ENCODE measurements around a stretch of chr6.

DNA sequence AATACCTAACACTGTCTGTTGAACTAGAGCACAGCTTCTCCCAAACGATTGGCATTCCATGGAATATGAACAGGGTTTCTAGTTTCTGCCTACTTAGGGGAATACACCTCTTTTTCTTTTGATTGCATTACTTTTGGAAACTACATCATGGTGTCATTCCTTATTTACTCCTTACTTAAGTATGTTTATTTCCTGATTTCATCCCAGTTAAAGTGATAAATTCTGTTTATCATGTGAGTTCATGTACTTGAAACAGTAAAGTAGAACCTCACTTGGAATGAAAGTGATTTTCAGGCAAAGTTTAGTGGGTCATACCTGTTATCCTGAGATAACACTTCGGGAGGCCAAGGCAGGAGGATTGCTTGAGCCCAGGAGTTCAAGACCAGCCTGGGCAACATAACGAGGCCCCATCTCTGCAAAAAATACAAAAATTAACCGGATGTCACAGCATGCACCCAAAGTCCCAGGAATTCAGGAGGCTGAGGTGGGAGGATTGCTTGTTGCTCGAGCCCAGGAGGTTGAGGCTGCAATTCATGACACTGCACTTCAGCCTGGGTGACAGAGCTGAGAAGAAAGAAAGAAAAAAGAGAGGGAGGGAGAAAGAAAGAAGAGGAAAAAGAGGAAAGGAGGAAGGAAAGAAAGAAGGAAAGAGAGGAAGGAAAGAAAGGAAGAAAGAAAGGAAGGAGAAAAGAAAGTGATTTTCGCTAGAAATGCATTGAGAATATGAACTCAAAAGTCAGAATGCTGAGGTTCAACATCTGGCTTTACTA is 6.4 kb downstream of the SENP6 start:
- PRO-cap, result no peak
- RAMPAGE, long total RNA, 4 experiments, result start-site peak on the plus strand in 2 of 4 experiments, centred at positions 400 to 504 of the sequence, 12 to 37 reads per replicate

DNA sequence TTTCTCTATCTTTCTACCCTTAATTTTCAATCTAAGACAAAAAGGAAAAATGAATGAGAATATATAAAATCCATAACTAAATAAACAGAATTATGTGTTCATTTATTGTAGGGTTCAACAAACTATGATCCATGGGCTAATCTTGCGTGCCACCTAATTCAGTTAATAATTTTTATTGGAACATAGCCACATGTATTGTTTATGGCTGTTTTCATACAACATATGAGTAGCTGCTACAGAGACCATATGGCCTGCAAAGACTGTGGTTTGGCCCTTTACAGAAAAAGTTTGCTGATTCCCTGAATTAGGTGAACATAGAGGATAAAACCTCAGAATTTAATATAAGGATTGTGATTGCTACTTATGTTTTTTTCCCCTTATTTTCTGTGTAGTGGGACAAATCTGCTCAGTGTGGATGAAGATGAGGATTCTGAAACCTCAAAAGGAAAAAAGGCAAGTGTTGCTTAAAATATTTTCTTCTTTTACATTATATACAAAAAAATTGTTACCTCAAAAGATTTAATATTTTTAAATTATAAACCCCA is 21.9 kb downstream of the SENP6 start:
- PRO-cap, result no peak
- RAMPAGE, long total RNA, 4 experiments, result no peak in any of the 4 experiments

- PRO-cap, result no peak
- RAMPAGE, long total RNA, 4 experiments, result start-site peak on the plus strand in 1 of 4 experiments, at chr6:75890139-75890197 at its widest, 171 reads per replicate
These were observed 140.8 kb downstream of the MYO6 start for GRCh38 chr6:75889898-75890276.

DNA sequence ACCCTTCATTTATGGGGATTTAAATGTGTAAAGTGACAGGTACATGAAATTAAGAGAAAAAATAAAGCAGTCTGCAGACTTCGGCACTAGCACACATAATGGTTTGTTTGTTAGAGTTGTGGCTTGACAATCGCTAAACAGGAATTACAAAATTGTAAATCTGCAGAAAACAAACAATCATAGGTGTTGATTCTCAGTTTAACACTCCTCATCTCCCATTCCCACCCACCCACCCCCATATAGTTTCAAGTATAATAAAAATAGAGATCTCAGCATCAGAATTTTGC is 2.0 kb downstream of the HTR1B start:
- PRO-cap, result no peak
- RAMPAGE, long total RNA, 4 experiments, result no peak in any of the 4 experiments

- PRO-cap, result no peak
- RAMPAGE, long total RNA, 4 experiments, result start-site peak on the minus strand in 1 of 4 experiments, at chr6:78997419-78997816 at its widest, 46 reads per replicate
These were observed 80.6 kb downstream of the PHIP start for GRCh38 chr6:78997322-78997945.

DNA sequence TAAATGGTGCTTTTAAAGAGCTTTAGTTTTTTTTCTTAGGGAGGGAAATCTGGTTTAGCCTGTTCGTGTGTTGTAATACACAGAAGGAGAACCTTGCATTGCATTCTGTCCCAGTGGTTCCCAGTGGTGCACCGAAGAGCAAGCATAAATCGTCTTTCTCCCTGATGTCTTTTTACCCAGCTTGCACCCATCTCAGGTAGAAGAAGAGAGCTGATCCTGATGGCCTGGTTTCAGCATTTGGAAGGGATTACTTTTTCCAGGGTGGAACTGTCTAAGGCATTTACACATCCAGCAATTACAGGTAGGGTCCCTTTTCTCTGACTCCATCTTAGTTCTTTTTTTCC is 102.2 kb upstream of the PHIP start:
- PRO-cap, result no peak
- RAMPAGE, long total RNA, 4 experiments, result no peak in any of the 4 experiments

- PRO-cap, result no peak
- RAMPAGE, long total RNA, 4 experiments, result no peak in any of the 4 experiments
These were observed 224.1 kb downstream of the LCA5 start for GRCh38 chr6:79312944-79313652.

GRCh38 chr6:81727851-81728329 is 24.6 kb downstream of the TENT5A start:
- PRO-cap, result no peak
- RAMPAGE, long total RNA, 4 experiments, result no peak in any of the 4 experiments

DNA sequence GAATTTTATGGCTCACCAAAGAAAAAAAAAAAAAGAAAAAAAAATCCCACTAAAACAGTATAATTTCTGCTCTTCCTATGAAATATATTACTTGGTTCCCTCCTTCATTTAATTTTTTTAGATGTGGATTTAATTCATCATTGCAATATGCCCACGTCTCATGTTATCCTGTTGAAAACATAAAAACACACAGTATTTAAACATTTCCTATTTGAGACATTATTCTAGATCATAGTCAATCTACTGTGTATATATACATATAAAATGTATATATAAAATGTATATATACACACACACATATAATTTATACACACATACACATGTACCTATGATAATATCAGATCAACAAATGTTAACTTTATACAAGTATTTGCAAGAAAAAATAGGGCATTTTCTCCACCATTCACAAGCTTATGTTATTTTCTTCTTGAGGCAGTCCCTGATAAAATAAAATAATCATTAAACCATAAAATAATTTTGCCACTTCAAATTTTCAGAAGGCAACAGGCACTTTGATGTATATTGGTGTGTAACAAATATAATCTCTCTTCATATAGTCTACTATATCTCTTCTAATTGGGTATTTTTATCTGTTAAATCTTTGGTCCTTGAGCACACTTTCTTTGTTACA is 4.0 kb downstream of the TENT5A start:
- PRO-cap, result no peak
- RAMPAGE, long total RNA, 4 experiments, result no peak in any of the 4 experiments

DNA sequence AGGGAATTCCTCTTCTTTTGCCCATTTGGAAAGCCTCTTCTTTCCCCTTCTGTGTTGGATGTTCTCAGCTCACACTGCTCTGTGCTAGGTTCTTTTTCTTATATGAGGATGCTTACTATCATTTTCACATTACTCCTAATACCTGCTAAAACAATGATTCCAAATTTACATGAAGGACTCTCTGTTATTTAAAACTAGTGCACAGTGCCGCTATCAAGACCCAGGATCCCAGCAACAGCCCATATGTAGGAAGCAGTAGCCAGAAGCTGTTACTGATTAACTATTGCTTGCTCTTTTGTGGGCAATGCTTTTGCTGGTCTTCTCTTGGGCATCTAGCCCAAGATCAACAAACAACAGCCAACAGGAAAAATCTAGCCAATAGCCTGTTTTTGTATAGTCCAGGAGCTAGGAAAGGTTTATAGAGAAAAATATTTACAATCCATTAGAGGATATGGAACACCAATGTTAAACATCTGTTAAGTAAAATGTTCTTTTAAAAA is 22.0 kb upstream of the TENT5A start:
- PRO-cap, result no peak
- RAMPAGE, long total RNA, 4 experiments, result no peak in any of the 4 experiments

- PRO-cap, result no peak
- RAMPAGE, long total RNA, 4 experiments, result no peak in any of the 4 experiments
These were observed 104.5 kb downstream of the IBTK start for GRCh38 chr6:82143025-82143470.

GRCh38 chr6:82199508-82200418 is 47.8 kb downstream of the IBTK start:
- PRO-cap, result no peak
- RAMPAGE, long total RNA, 4 experiments, result start-site peak on the minus strand in 1 of 4 experiments, at chr6:82199955-82200093 at its widest, 20 reads per replicate

DNA sequence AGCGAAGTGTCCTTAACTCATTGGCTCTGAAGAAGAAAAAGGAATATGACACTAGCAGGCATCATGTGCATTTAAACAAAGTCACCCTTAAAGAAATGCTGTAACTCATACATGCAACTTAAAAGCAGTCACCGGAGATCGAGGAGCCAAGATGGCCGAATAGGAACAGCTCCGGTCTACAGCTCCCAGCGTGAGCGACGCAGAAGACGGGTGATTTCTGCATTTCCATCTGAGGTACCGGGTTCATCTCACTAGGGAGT is 194.6 kb downstream of the TPBG start:
- PRO-cap, result no peak
- RAMPAGE, long total RNA, 4 experiments, result no peak in any of the 4 experiments

GRCh38 chr6:82711442-82711963 is 347.9 kb downstream of the TPBG start:
- PRO-cap, result no peak
- RAMPAGE, long total RNA, 4 experiments, result no peak in any of the 4 experiments

GRCh38 chr6:83860066-83860573 is 631 bp downstream of the CYB5R4 start:
- PRO-cap, result no peak
- RAMPAGE, long total RNA, 4 experiments, result no peak in any of the 4 experiments

- PRO-cap, result no peak
- RAMPAGE, long total RNA, 4 experiments, result start-site peak on the plus strand in 1 of 4 experiments, at chr6:83943880-83944054 at its widest, 18 reads per replicate
These were observed 84.2 kb downstream of the CYB5R4 start for GRCh38 chr6:83943559-83944201.

DNA sequence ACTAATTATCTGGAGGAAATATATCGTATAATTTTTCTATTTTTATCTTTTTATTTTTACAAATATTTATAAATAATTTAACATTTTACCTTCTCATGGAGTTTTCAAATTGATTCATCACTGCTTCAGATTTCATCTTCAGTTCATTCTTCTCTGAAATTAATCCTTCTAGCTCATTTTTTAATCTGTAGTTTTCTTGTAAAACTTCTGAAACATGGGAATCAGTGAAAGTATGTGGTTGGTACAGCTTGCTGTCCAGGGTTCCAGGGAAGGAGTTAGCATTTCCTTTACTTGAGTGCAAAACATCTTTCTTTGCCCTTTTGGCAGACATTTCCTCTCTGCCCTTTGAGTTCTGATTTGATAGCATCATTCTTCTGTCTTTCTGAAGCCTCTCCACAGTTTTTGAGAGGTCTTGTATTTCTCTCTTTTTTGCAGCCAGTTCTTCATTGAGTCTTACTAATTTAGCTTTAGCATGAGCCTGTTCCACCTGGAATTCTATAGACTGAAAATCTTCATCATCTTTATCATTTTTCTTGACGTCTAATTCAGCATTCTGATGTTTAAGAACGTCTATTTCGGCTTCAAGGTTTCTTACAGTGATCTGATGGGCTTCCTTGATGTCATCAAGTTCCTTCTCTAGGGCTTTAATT is 74.9 kb downstream of the CEP162 start:
- PRO-cap, result no peak
- RAMPAGE, long total RNA, 4 experiments, result start-site peak on the minus strand in 1 of 4 experiments, centred at position 450 of the sequence, 10 reads per replicate

- PRO-cap, result no peak
- RAMPAGE, long total RNA, 4 experiments, result no peak in any of the 4 experiments
These were observed 45.1 kb downstream of the TBX18 start for GRCh38 chr6:84719241-84719692.

DNA sequence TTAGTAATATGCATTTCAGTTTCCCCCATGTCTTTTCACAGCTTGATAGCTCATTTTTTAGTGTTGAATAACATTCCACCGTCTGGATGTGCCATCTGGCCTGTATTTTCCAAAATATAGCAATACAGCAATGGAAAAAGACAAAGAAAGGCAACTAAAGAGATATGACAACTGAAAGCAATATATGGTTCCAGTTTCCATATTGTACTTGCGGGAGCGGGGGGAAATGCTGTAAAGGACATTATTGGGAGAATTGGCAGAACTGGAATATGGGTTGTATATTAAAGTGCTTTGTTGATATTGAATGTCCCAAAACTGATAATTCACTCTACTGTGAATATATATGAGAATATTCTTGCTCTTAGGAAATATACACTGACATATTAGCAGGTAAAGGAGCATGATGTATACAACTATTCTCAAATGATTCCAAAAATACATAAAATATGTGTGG is 166.3 kb upstream of the NT5E start:
- PRO-cap, result no peak
- RAMPAGE, long total RNA, 4 experiments, result no peak in any of the 4 experiments

DNA sequence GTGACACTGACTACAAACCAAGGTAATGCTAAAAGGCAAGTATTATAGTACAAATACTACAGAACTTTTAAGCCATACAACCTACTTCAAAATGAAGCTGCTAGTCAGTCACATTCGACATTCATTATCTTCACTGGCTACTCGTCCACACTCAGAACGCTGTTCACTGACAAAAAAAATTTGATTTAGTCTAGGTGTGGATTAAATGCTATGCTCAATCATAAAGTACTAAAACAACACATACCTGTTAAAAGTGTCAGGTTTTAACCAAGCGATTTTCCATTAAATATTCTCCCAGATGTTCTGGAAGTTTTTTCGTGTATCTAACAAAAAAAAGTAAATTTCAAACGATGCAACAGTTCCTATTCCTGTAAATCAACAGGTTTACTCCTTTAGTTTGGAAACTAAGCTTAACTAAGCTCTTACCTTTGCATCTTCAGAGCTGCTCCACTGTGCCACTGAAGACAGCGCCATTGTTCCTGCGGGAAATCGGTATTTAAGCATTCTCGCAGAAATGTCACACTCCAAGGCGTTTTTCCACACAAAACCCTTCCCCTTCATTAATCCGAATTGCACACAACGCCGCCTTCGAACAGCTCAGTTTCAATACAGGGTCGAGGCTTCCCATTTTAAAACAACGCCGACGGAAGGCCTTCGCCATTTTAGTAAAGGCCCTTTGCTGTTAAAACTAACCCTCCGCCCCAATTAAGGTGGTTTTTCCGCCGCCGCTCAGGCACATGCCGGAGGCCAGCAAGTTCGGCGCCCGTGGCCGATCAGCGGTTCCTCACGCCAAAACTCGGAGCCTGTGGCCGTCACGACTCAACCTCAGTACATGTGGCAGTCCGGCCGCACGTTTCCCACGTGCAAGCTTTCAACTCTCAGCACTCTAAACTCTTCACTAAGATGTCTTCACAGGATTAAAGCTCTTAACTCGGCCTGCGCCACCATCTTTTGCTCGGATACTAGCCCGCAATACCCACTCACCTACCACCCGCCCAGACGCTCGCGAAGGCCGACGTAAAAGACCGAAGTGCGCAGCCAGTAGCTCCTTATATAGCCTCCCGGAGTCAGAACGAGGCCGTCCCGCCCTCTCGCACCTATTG is 35.4 kb upstream of the SYNCRIP start:
- PRO-cap, result unidirectional peak, minus-strand start at position 900 of the sequence; bidirectional peak, plus-strand start outside the sequence, minus-strand start at position 1,027 of the sequence
- RAMPAGE, long total RNA, 4 experiments, result start-site peak on the minus strand in 3 of 4 experiments, centred at positions 895 to 1,025 of the sequence, 16 to 57 reads per replicate

Measured in Peyer's patch (tissue), 4 donors.